SUDHL5 (cell line): ENCODE measurements around a stretch of chr10.

GRCh38 chr10:24645806-24646169, 77.9 kb downstream of the ARHGAP21 start:
- PRO-cap: no peak

GRCh38 chr10:24869594-24869853, 82.9 kb downstream of the PRTFDC1 start:
- PRO-cap: no peak

DNA sequence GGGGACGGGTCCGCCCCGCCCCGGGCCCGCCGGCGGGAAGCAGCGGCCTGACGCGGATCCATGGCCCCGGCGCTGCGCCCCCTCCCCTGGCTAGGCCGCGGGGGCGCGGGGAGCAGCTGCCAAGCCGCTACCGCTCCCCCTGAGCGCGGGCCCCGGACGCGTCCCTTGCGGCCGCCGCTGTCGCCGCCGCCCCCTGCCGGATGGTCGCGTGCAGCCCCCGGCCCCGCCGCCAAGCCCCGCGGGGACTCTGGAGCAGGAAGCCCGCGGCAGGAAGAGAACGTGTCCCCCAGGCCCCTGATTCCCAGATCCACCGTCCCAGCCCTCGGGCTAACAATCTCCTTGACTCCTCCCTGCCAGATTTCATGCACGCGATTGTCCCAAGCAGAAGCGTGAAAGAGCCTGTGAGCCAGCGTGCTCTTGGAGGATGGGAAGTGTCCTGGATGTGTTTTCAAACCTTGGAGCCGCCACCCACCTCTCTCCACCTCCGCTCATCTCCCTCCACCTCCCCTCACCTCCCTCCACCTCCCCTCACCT, 353 bp upstream of the PRTFDC1 start:
- PRO-cap: no peak

GRCh38 chr10:25068000-25068829, 51.8 kb downstream of the THNSL1 start:
- PRO-cap: no peak

- PRO-cap: no peak
Observed at GRCh38 chr10:25078955-25079550, 62.6 kb downstream of the THNSL1 start.

GRCh38 chr10:25441169-25441549, 266.4 kb downstream of the GPR158 start:
- PRO-cap: no peak

- PRO-cap: no peak
Observed at GRCh38 chr10:25808439-25808849, 125.6 kb upstream of the MYO3A start.

- PRO-cap: no peak
Observed at GRCh38 chr10:26249689-26250253, 33.2 kb downstream of the GAD2 start.

GRCh38 chr10:26481979-26482701, 44.0 kb downstream of the APBB1IP start:
- PRO-cap: unidirectional peak, minus-strand start at chr10:26482078; unidirectional peak, minus-strand start at chr10:26482366

- PRO-cap: no peak
Observed at GRCh38 chr10:26487460-26487996, 49.4 kb downstream of the APBB1IP start.

- PRO-cap: no peak
Observed at GRCh38 chr10:26506008-26506280, 67.8 kb downstream of the APBB1IP start.

DNA sequence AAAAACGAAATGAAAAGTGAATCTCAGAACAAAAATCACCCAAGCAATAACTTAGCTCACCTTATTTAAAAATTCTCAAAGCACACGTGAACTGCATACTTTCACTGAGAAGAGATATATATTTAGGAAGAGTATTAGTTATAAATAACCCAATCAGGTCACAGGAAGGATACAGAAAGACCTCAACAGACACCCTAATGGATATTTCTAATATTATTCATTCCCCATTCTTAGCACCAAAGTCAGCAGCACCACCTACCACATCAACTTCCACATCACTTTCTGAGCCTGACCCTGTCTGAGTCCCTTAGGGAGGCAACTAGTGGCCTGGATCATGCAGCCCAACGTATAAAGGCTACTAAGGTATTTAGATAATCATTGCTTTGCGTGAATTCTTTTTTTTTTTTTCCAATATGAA, 2.7 kb downstream of the ABI1 start:
- PRO-cap: unidirectional peak, minus-strand start at position 284 of the sequence

DNA sequence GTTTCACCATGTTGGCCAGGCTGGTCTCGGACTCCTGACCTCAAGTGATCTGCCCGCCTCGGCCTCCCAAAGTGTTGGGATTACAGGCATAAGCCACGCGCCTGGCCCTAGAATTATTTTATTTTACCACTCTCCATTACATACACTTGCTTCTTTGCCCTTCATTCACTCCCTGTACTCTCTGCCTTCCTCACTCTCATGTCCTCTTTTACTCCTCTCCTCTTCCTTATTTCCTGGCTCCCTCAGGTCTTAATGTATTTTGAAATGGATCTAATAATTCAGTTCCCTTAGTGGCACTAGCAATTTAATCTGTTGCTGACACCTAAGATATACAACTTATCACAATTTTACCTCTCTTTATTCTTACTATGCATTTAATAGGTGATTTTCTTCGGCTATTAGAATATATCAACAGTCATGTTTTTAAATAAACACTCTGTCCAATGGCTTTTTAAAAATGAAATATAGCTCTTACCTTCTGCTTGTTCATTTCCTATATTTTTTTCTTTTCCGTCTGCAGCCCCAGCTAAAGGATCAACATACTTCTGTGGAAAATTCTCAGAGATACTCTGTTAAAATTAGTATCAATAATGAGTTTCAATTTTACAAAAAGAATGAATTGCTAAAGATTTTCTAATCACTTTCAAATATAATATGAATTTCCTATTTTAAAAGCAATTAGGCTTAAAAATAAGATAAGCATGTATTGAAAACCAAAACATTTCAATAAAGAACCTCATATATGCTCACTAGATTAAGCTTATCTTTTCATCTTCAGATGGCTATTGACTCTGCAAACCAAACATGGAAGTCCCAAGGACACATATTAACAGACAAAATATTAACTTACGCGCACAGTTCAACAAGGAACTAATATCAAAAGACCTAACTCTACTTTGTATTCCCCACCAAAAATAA, 36.5 kb downstream of the ANKRD26 start:
- PRO-cap: no peak

DNA sequence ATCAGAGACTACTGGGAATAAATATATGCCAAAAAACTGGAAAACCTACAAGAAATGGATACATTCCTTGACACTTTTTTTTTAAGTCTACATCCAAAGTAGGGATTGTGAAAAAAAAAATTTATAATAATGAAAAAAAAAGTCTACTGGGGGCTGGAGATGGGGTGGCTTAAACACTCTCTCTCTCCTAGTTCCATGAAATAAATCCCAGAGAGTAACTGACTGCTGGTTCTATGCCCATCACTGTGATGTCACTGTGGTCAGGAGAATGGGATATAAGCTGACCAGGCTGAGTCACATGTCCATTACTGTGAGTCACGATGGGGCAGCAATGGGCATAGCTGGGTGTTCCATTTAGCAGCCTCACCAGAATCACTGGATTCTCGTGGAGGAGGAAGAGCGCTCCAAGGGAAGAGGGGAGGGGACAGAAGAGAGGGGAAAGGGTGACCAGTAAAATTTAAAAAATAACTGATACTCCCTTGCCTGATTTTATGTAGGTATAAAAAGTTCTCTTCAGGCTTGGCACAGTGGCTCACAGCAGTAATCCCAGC, 37.1 kb downstream of the MASTL start:
- PRO-cap: no peak

DNA sequence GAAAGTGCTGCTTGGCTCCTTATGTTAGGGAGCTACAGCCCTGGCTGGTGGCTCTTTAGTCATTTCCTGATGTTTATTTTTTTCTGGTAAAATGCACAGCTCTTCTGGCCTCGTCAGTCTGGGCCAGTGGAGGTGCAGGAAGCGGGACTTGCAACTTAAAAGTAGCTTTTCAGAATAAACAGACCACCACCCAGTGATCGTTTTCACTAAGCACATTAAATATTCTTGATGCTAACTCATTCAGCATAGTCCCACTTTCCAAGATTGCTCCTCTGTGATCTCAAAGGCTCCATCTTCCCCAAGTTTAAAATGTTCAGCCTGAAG, 58.2 kb downstream of the MKX start:
- PRO-cap: no peak

DNA sequence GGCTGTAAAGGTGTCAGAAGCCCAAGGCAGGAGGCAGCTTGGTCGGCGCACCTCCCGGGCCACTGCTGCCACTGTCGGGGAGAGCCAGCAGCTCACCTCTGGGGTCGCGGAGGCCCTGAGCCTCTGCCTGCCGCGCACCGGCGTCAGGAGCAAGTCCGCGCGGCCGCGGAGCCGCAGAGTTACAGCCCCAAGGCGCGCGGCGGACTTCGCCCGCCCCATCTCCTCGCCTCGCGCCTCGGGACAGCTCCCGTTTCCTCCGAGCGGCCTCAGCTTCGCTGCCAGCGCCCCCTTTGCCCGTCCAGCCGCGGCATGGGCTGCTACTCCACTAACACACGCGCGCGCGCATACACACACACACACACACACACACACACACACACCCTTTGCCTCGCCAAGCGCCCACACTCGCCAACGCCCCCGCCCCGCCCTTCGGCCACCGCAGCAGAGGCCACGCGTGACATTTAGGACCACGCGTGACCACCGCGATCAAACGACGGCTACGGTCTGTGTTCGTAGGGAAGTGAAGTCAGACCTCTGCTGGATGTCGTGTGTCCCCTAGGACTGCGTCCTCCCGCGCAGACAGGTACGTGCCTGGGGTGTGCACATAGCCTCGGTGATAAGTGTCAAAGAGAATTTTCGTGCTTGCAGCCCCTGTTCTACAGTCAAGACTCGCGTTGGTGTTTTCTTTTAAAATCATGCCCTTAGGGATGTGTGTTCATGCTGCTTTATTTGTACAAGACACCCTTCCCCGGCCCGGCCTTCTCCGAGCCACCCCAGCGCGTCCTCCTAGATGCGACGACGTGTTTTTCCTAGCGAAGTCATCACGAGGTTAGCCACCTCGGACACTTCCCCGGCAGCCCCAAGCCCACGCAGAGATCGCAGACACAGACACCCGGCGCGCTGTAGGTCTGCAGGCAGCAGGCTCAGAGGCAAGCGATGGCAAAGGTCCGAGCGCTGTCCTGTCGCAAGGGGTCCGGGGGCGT, 962 bp downstream of the MKX start:
- PRO-cap: no peak

DNA sequence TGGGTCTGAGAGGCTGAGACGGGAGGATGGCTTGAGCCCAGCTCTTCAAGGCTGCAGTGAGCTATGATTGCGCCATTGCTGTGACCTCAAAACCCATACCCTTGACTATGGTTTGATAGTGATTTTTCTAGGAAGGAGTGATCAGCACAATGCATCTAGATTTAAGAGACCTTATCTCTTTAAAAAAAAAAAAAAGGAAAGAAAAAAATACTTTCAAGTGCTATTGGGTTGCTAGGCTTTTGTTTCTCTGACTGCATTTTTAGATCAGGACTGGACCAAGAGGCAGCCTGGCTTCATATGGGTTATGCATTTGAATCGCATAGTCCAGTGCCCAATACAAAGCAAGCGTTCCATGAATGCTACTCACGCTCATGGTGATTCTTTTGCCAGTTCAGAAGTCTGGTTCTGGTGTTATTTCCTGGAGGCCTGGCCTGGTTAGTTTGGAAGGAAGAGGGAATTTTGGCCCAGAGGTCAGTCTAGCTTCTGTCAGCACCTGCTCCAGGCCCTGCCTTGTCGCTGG, 74.1 kb upstream of the MKX start:
- PRO-cap: no peak

GRCh38 chr10:27838723-27838932, 93.0 kb upstream of the MKX start:
- PRO-cap: no peak

DNA sequence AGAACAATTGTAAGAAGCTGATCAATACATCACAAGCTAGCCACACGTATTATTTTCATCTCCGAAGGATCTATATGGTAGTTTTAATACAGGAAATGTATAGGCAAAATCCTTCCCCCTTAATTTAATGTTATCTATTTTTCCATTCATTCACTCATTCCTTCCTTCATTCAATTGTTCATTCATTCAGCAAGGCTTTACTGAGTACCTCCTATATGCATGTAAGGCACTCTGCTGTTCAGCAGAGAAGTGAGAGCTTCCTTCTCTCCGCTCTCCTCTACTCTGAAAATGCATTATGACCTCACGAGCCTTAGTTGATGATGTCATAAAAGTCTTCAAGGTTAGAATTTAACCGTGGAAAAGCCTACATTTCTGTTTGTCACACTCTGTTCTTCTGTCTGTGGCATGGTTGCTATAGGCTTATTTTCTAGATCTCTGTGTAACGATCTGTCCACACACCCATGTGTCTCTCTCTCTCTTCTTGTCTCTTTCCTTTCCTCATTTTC, 17.2 kb downstream of the ODAD2 start:
- PRO-cap: no peak

- PRO-cap: no peak
Observed at GRCh38 chr10:27982894-27983386, 15.9 kb downstream of the ODAD2 start.